M059J (cell line): ENCODE measurements around a stretch of chr7.

GRCh38 chr7:151429643-151430254, 10.2 kb downstream of the CRYGN start:
- RAMPAGE, long total RNA, result no peak

GRCh38 chr7:151497322-151497951, 22.3 kb downstream of the RHEB start:
- RAMPAGE, long total RNA, result no peak

DNA sequence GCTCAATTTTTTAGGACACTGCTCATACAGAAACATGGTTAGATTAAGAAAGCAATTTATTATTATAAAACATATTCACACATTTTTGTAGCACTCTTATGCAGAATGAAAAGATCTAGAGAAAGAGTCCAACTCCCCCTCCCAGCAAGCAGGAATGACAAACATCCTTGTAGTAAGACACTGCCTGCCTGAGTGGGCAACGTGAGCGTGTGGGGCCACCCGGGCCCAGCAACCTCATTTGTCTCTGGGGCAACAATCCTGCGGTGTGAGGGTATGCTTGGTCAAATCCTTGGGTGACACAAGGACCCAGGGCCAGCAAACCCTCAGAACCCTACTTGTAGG, 10.8 kb downstream of the RHEB start:
- RAMPAGE, long total RNA, result no peak

- RAMPAGE, long total RNA, result no peak
Observed at GRCh38 chr7:151553127-151553768, 33.6 kb upstream of the RHEB start.

GRCh38 chr7:151560199-151560669, 40.5 kb upstream of the RHEB start:
- RAMPAGE, long total RNA, result no peak

GRCh38 chr7:151631459-151632053, 111.9 kb upstream of the RHEB start:
- RAMPAGE, long total RNA, result no peak

DNA sequence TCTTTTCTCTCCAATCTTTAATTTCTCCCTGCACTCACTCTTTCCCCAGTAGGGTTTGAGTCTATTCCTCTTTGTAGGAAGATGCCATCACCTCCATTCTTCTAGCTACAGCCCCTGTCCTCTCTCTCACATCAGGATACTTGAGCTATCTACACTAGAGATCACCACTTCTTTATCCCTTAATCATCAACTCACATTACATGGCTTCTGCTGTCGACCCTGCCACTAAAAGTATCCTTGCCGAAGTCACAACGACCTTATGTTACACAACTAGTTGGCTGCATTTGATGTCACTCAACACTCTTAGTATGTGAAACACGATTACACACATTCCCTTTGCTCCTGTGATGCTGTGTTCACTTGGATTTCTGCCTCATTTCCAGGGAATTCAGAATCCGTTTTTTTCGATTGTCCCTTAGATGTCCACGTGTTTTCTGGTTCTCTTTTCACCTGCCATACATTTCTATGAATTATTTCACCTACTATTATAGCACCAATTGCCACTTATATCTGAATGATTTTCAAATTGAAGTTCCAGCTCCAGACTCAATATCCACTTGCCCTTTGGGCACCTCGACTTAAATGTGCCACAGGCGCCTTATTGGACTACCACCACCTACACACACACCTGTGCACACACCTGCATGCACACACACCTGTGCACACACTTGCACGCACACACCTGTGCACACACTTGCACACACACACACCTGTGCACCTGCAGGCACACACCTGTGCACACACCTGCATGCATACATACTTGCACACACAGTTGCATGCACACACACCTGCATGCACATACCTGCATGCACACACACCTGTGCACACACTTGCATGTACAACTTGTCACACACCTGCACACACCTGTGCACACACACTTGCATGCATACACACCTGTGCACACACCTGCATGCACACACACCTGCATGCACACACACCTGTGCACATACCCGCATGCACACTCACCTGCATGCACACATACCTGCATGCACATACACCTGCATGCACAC, 149.7 kb upstream of the RHEB start:
- RAMPAGE, long total RNA, result no peak

DNA sequence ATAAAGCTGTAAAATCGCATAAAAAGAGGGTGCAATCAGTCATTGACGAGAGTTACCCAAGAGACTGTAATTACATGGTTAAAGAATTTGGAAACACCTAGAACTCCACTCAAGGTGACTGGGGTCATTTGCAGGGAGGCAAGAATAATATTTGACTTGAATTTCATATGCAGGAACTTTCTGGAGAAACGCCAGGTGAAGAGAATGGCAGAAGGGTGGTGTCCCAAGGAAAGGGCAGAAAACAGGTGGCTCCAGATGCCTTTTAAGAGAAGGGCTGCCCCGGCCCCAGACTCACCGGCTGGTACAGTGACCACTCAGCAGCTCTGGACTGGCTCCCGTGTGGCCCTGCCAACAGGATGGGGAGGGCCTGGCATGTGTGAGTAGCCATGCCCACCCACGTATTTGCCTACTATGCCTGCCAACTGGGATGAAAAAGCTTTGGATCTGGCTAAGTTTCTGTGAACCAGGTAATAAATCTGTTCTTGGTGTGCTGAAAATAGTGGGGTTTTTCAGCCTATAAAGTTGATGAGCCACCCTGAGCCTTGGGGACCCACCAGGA, 159.5 kb downstream of the PRKAG2 start:
- RAMPAGE, long total RNA, result no peak

DNA sequence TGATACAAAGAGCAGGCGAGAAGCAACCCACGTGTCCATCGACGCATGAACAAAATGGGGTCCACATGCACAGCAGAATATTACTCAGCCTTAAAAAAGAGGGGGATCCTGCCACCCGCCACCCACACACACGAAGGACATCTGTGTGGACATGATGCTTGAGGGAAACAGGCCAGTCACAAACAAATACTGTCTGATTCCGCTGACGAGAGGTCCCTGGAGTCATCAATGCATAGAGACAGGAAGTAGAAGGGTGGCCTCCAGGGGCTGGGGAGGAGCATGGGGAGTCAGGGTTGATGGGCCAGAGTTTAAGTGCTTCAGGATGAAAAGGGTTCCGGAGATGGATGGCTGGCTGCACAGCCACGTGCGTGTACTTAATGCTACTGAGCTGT, 151.8 kb downstream of the PRKAG2 start:
- RAMPAGE, long total RNA, result no peak

- RAMPAGE, long total RNA, result no peak
Observed at GRCh38 chr7:151733890-151734714, 142.8 kb downstream of the PRKAG2 start.

DNA sequence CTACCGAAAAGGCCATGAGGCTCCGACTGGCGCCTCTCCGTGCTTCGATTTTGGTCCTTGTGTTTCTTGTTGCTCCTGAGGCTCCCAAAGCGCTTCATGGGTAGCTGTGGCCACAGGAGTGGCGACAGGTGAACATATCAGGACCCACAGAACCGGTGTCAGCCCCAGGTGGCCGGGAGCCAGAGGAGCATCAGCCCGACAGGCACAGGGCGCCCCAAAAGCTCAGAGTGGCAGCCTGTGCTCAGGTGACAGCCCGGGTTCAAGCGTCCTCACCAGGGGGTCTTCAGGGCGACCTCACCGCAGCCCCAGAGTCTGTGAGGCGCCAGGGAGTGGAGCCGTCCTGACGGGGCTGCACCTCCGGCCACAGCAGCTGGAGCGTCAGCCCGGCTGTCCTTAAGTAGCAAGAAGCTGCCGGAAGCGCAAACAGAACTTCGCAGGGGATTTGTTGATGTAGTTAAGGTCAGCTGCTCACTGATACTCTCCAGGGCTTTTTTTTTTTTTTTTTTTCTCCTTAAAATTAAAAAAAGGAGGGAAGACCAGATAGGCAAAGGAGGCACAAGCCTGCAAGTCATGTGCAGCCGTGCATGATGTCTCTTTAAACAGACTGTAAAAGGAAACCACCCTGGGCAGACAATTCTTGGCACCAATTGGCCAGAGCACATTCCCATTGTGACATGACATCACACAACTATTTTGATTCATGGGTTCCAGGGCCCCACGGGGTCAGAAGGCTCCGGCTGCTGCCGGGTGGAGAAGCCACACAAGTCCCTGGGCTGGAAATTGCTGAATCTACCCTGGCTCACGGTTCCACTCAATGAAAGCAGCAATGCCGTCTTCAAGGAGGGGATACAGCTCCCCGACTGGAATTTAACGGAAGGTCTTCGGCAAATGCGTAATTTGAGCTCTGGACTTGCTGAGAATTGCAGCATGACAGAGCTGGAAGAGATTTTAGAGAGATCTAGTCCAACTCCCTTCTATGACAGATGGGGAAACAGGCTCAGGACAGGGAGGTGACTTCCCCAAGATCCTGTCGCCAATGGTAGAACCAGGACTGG, 140.7 kb downstream of the PRKAG2 start:
- RAMPAGE, long total RNA, result no peak

DNA sequence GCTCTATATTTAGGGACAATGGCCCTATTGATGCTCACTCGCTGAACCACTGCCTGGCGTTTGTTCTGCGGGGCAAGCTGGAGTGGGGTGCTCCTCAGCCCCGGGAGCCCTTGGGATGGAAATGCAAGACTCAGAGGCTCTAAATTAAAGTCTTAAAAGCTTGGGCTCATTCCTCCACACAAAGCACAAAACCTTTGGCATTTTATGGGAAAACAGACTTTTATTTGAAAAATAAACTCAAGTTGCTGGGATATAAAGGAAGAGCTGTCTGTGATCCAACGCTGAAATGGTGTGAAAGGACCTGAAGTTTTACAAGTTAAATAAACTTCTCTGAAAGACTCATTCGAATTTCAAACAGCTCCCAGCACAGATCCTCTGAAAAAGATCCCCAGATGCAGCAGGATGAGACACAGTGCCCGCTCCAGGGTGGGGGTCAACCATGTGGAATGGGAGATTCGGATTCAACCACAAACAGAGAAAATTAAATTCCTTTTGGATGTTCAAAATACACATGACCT, 119.8 kb downstream of the PRKAG2 start:
- RAMPAGE, long total RNA, result no peak

GRCh38 chr7:151779437-151780125, 97.3 kb downstream of the PRKAG2 start:
- RAMPAGE, long total RNA, result no peak

- RAMPAGE, long total RNA, result no peak
Observed at GRCh38 chr7:151819719-151819976, 57.3 kb downstream of the PRKAG2 start.

- RAMPAGE, long total RNA, result no peak
Observed at GRCh38 chr7:151859030-151860173, 17.5 kb downstream of the PRKAG2 start.

DNA sequence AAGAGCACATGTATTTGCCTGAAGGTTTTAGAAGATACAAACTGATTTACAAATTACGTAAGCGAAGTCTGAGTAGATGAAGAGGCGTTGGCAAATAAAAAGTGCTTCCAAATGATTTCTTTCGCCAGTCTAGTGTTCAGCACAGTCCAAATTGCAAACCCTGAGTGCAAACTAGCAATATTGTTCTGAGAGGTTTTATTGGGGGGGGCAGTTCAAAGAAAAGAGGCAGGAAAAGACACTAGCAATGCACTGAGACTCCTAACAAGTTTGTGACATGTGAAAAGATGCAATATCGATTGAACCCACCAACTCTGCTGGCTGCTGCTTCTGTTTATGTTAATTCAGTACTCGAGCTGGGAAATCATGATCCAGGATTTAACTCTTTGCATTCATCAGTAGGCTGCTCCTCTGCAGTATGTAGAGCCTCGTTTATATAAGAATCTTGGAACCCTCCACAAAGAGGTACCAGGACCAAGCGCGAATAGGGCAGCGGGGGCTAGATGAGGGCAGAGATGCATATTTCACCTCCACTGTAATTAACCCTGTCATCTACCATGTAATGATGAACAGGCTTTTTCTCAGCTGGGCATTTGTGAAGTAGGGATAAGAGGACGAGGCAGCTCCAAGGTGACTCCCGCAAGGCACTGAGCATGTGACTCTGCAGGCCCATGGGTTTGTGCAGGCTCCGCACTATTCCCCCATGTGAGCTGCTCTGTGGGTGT, 7.9 kb downstream of the PRKAG2 start:
- RAMPAGE, long total RNA, result no peak

GRCh38 chr7:151882591-151883096, 5.7 kb upstream of the PRKAG2 start:
- RAMPAGE, long total RNA, result no peak

DNA sequence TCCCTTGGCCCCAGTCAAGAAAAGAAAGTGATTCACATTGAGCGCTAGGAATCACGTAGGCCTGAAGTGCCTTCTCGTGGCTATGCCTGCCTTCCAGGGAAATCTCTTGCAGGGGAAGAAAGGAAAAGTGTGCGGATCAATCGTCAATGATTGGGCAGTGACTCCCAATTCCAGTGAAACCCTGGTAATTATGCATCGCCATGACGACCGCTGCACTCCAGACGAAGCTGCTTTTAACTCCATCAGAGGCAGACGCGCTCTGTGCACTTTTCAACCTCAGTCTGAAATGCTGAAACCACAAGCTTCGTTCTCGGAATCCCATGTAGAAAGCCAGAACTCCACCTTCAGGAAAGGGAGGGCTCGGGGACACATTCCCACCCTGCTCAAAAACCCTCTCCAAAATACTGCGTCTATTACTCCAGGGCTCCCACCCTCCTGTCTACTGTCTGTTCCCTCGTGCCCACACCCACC, 24.1 kb upstream of the PRKAG2 start:
- RAMPAGE, long total RNA, result no peak

- RAMPAGE, long total RNA, result no peak
Observed at GRCh38 chr7:151922977-151923892, 33.0 kb upstream of the GALNTL5 start.

- RAMPAGE, long total RNA, result no peak
Observed at GRCh38 chr7:152131610-152132769, 106.5 kb downstream of the GALNT11 start.